ENCODE measurements around a stretch of chr22.

GRCh38 chr22:45271591-45272422 lies 12.9 kb upstream of the UPK3A start:
- PRO-cap = bidirectional peak, plus-strand start at chr22:45272150, minus-strand start at chr22:45272067

DNA sequence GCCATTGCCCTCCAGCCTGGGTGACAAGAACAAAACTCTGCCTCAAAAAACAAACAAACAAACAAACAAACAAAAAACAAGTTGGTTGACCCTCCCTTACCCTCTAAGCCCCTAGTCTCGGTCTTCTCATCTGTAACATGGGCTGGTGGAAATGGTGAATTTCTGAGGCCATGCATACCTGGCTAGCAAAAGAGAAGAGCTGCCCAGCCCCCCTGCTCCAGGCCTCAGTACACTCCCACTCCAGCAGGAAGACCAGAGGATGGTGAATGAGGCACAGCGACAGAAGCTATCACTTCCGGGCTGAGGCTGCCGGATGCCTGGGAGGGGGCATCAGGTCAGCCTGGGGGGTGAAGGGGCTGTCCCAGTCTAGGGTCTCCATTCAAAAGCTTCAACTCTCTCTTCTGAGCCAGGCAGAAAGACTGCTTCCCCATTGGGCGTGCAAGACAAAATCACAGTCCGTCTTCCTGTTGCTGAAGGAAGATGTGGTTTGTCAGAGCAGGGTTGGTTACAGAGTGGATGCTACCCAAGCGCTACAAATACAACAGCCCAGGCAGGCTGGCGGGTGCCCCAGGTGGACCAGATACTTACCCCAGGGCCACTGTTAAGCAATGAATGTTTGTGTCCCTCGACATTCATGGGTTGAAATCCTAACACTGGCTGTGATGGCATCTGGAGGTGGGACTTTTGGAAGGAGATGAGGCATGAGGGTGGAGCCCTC lies 11.8 kb downstream of the UPK3A start:
- PRO-cap = no peak

GRCh38 chr22:45310328-45311633 lies 1.0 kb downstream of the FAM118A start:
- PRO-cap = no peak

- PRO-cap = no peak
These were observed 19.0 kb downstream of the FAM118A start for GRCh38 chr22:45328691-45329237.

DNA sequence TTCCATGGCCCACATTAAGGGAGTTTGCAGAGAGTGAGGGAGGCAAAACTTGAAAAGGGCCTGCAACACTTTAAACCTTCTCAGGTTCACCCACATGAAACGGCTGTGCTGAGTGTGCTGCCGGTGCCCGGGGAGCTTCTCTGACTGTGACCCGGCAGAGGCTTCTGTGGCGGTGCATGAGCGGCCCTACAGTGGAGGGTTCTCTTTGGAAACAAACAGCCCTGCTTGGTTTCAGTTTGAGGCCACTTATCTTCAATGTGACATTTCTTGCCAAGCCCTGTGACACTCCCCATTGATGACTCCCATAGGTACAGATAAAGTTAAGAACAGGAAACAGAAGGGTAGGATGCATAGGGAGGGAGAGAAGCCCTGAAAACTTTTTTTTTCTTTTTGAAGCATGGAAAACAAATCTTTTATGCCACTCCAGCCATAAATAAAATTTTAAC lies 31.8 kb downstream of the FAM118A start:
- PRO-cap = no peak

DNA sequence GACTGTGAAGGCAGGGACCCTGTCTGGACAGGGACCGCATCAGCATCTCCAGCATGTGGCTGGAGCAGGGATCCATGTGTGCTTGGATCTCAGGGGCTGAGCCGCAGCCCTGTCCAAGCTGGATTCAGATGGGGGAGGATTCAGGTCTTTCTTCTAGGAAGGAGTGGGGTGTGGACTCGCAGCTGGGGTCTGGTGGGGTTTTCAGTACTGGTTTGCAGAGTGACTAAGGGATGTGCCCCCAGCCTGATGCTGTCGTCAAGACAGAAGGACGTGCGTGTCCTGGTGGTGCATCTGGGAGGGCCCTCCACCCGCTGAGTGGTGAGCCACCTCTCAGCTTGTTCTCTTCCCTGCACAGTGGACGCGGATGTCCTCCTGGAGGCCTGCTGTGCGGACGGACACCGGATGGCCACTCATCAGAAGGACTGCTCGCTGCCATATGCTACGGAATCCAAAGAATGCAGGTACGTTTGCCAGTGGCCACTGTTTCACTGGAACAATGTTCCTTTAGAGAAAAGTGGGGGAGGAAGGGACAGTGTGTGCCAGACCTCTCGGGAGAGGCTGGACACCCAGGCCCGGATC lies 15.7 kb downstream of the FBLN1 start:
- PRO-cap = no peak

- PRO-cap = no peak
These were observed 22.2 kb downstream of the FBLN1 start for GRCh38 chr22:45524788-45525281.

DNA sequence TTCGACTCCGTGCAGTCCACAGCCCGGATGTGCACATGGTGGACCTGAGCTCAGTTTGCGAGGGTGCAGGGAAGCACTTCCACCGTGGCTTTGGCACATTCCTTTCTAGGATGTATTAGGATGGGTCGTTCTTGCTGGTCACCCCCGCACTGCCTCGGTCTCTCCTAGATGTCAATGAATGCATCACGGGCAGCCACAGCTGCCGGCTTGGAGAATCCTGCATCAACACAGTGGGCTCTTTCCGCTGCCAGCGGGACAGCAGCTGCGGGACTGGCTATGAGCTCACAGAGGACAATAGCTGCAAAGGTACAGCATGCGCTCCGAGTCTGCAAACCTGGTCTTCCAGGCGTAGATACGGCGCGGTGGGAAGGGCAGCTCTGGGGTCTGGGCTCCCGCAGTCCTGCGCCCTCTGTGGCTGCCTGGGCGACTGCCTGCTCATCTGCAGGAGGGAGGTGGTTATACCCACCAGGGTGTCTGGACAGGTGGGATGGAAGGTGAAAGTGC lies 31.0 kb downstream of the FBLN1 start:
- PRO-cap = no peak

DNA sequence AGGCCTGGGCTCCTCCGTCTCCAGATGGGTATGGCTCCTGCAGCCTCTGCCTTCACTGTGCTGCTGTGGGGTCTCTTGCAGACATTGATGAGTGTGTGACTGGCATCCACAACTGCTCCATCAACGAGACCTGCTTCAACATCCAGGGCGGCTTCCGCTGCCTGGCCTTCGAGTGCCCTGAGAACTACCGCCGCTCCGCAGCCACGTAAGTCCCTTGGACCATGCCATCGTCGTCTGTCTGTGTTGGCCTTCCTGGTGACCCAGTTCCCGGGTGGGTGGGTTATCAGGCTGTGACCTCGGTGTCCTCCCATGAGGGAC lies 47.7 kb downstream of the FBLN1 start:
- PRO-cap = no peak

GRCh38 chr22:45553315-45553783 lies 50.7 kb downstream of the FBLN1 start:
- PRO-cap = no peak

GRCh38 chr22:45576750-45577317 lies 74.2 kb downstream of the FBLN1 start:
- PRO-cap = no peak

DNA sequence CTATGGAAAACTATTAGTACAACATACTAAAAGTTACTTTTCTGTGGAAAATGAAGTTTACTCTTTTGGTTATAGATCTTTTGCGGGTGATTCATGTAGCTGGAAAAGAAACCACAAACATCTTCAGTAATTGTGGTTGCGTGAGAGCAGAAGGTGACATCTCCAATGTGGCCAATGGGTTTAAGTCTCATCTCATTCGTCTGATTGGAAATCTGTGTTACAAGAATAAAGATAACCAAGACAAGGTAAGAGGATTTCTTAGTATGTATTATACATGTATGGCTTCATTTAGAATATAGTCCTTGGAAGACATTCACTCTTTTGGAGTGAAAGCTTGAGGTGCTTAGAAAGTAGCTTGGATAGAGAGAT lies 68.6 kb downstream of the ATXN10 start:
- PRO-cap = no peak

DNA sequence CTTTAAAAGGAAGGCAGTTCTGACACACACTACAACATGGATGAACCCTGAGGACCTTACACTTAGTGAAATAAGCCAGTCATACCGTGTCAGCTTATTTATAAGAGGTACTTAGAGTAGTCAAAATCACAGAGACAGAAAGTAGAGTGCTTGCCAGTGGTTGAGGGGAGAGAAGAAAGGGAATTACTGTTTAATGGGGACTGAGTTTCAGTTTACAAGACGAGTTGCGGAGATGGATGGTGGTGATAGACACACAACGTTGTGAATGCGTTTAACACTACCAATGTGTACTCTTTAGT lies 146.0 kb downstream of the WNT7B start:
- PRO-cap = no peak

GRCh38 chr22:45972262-45972789 lies 4.6 kb downstream of the WNT7B start:
- PRO-cap = no peak

DNA sequence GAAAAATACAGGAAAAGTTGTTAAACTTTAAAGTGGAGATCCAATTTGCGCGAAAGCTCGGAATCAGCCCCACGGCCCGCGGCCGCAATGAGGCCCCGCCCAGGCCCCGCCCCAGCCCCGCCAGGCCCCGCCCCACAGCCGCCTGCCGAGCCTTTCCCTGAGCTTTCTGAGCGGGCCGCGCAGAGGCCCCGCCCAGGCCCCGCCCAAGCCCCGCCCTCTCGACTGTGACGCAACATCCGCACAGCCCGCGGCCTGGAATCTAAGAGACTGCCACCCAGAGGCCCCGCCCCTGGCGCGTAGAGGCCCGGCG lies 58.6 kb upstream of the WNT7B start:
- PRO-cap = unidirectional peak, minus-strand start at position 89 of the sequence

GRCh38 chr22:46069508-46069985 lies 80.8 kb upstream of the PPARA start:
- PRO-cap = bidirectional peak, plus-strand start at chr22:46069752, minus-strand start at chr22:46069625; bidirectional peak, plus-strand start at chr22:46070064, minus-strand start at chr22:46069857

GRCh38 chr22:46075677-46076614 lies 74.4 kb upstream of the PPARA start:
- PRO-cap = no peak

GRCh38 chr22:46083684-46084100 lies 66.6 kb upstream of the PPARA start:
- PRO-cap = no peak

- PRO-cap = bidirectional peak, plus-strand start at chr22:46107258, minus-strand start at chr22:46107170
These were observed 43.3 kb upstream of the PPARA start for GRCh38 chr22:46106789-46107757.

- PRO-cap = unidirectional peak, plus-strand start at chr22:46113691; unidirectional peak, minus-strand start at chr22:46113758; unidirectional peak, minus-strand start at chr22:46113974
These were observed 36.6 kb upstream of the PPARA start for GRCh38 chr22:46113442-46114419.

All from right common carotid artery plus branches (tissue), 1 donor.